ENCODE measurements around a stretch of chr12.

GRCh38 chr12:133057974-133059207, 21.1 kb downstream of the ZNF84 start:
- RAMPAGE, long total RNA: no peak
- RRBS: no CpG with 5 or more reads among the region's 11 CpGs